ENCODE results near the genes LATS1, LRP11 and PPP1R14C.

DNA sequence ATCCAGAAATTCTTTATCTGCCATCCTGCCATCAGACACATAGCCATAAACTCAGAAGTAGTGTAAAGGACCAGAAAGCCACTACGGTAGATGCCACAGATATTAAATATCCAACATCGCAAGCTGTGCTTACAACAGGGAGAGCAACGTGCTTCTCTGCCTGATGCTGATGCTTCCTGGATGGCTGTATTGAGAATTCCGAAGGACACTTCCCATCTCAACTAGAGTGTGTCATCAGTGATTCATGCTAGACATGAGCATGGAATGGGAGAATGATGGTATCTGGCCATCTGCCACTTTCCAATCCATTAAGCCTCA is 265.1 kb downstream of the UST start:
- PRO-cap, result no peak
- RRBS, result no CpG with 5 or more reads among the region's 4 CpGs

GRCh38 chr6:149060270-149060699 is 257.2 kb upstream of the TAB2 start:
- PRO-cap, result no peak
- RRBS, result 12% methylated on average over 5 of the region's 16 CpGs

GRCh38 chr6:149318857-149319218 is 1.3 kb downstream of the TAB2 start:
- PRO-cap, result no peak
- RRBS, result no CpG with 5 or more reads among the region's 9 CpGs

- PRO-cap, result no peak
- RRBS, result no CpG with 5 or more reads among the region's 4 CpGs
Observed at GRCh38 chr6:149397397-149397960, 2.6 kb upstream of the SUMO4 start.

- PRO-cap, result bidirectional peak, plus-strand start at chr6:149718158, minus-strand start at chr6:149718098
- RRBS, result 2% methylated on average over 13 of the region's 53 CpGs
Observed at GRCh38 chr6:149717952-149718466, at the start of gene LATS1. Gene LATS1, minus strand, starts transcription at chr6:149718101.

GRCh38 chr6:149819548-149820340 is 44.4 kb downstream of the LRP11 start:
- PRO-cap, result no peak
- RRBS, result no CpG with 5 or more reads among the region's 5 CpGs

DNA sequence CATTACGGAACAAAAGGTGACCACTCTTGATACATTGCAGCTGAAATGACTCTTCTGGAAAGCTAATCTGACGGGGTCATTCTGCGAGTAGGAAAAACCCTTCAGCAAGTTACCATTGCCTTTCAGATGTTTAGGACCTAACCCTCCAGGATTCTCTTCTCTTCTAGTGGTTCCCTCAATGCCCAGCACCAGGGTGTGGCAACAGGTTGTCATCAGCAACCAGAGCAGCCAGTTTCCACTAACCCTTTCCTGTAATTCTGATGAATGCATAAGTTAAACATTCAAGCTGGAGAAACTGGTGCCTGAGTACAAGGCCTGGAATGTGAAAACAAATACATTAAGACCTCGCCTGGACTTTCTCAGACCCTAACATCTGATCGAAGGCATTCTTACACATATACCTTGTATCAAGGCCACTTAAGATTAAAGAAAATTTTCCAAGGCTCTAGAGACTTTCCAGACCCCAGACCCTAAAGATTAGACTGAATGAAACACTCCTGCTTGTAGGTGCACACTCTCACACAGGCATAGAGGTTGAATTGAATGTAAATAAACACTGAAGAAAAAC is 9.2 kb downstream of the LRP11 start:
- PRO-cap, result no peak
- RRBS, result no CpG with 5 or more reads among the region's 5 CpGs

DNA sequence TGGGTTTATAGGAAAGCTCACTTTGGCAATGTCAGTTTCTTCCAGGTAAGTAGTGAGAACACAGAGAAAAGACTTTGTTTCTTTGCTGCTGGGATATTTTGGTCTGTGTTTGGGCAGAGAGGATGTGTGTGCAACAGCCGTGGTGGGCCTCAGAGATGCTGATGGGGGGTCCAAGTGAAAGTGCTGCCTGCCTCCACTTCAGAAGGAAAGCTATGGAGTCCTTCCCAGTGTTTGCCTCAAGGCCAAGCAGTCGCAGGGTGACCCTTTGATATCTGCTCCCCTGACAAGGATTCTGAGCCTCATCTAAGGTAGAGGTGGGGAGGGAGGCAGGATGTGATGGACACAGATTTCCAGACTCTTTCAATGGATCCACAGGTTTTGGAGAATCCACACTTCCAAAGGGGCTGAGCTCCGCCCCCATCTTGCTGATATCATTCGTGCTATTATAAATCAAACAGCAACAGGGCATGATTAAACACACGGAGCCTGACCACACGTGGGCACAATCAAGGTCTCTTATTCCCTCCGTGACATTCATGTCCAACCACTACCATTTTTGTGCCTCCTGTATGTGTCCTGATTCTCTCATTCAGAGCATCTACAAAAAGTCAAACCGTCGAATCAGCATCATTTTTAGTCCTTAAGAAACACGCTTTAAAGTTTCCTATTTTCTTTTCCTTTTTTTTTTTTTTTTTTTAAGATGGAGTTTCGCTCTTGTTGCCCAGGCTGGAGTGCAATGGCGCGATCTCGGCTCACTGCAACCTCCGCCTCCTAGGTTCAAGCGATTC is 2.1 kb downstream of the LRP11 start:
- PRO-cap, result no peak
- RRBS, result no CpG with 5 or more reads among the region's 16 CpGs

DNA sequence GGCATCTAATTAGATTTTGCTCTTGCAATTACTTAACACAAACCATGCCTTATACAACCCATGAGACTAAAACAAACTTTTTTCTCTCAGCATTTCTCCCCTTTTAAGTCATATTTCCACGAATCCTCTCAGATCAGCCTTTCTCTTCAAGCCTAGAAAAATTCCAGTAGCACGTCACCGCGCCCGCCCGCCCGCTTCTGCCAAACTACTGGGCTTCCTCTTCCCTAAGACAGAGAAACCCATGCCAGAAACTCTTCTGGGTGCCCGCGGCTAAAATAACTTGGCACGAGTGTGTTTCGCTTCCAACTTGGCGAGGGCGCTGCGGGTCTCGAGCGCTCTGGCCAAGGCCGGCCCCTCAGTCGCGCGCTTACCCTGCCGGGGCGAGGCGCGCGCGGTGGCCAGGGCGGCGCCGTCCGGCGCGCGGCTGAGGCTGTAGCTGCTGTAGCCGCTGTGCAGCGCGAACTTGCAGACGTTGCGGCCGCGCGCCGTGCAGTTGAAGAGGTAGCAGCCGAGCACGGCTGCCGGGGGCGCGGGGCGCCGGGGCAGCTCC is 1.0 kb downstream of the LRP11 start:
- PRO-cap, result bidirectional peak, plus-strand start at position 468 of the sequence, minus-strand start at position 199 of the sequence
- RRBS, result 2% methylated on average over 18 of the region's 49 CpGs

- PRO-cap, result bidirectional peak, plus-strand start at chr6:149863756, minus-strand start at chr6:149863694; bidirectional peak, plus-strand start at chr6:149864453, minus-strand start at chr6:149864350
- RRBS, result under 1% methylated on average over 28 of the region's 125 CpGs
Observed at GRCh38 chr6:149863587-149864562, at the start of gene LRP11. Gene LRP11, minus strand, starts transcription at chr6:149864359.

GRCh38 chr6:149883895-149884639 is 13.8 kb downstream of the RAET1E start:
- PRO-cap, result no peak
- RRBS, result no CpG with 5 or more reads among the region's 15 CpGs

DNA sequence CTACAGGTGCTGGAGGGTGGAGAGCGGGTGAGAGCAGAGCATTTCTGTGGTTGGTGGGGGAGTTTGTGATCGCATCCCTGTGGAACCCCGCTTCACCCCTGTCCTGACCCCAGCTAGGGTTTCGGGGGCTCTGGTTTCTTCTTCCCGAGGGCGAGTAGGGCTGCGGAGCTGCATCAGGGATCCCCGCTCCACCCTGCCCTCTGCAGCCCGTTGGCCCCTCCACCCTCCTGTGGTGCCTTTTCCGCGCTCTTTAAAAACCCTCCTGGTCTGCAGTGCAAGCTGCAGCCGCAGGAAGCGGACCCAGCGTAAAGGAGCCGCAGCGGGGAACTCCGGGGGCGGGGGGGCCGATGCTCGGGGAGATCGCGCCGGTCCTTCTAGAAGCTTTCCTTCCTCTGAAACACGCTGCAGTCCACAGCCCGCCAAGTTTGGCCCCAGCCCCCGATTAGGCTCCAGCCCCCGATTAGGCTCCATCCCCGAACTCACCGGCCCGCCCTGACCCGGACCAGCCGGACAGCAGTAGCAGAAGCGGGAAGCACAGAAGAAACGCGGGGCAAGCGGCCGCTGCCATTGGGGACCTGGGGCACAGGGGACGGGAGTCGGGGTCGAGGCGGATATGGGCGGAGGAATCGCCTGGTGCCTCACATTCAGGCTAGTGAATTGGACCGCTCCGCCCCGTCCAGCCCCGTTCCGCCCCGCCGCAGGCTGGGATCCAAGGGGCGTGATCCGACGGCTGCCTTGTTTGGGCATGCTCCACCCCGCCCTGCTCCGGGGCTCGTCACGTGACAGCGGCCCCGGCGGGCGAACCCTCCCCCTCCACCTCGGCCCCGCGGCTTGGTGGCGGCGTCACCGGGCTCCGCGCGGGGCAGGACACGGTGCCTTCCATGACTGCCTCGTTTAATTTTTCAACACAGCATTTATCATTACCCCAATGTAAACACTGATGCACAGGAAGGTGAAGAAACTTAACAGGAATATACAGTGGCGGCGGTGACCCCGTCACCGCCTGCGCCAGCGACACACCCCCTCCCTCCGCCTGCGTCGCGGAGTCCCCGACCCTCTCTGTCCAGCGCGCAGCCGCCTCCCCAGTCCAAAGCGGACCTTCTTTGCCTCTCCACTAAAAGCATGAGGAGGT is 20.4 kb downstream of the RAET1L start:
- PRO-cap, result unidirectional peak, plus-strand start at position 282 of the sequence; unidirectional peak, plus-strand start at position 829 of the sequence
- RRBS, result 3% methylated on average over 19 of the region's 87 CpGs

DNA sequence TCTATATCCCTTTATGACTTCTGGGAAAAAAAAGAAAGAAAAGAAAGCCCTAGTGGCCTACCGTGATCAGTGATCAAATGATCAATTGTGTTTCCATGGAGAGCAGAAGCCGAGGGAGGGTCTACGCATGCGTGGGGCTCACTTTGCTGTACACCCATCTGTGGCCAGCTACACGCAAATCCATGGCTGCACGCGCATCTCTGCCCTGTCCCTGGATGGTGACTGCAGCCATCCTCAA is 695 bp upstream of the ULBP3 start:
- PRO-cap, result no peak
- RRBS, result no CpG with 5 or more reads among the region's 7 CpGs

- PRO-cap, result bidirectional peak, plus-strand start at chr6:150143044, minus-strand start at chr6:150142937
- RRBS, result 2% methylated on average over 48 of the region's 91 CpGs
Observed at GRCh38 chr6:150142738-150143506, at the start of gene PPP1R14C. Gene PPP1R14C, plus strand, starts transcription at chr6:150143044.

DNA sequence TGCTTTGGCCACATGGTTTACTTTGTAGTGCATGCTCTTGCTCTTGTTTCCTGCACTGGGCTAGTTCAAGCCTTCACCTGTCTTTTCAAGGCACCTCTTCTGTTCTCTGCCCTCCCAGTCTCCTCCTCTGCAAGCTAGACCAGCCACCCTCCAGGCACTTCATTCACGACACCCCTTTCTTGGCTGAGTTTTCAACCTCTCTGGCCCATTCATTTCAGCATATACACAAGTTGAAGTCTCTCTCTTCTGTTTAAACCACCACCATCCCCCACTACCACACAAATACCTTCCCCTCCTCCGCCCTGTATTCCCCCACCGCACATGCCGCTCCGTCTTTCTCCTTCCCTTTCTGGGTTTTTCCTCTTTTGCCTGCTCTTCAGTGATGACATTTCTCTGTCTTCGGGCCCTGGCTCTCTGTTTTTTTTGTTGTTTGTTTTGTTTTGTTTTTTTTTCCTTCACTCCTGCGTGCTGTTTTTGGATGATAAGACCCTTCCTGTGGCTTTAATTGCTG is 7.8 kb downstream of the PPP1R14C start:
- PRO-cap, result no peak
- RRBS, result no CpG with 5 or more reads among the region's 7 CpGs

GRCh38 chr6:150151117-150151520 is 8.3 kb downstream of the PPP1R14C start:
- PRO-cap, result no peak
- RRBS, result no CpG with 5 or more reads among the region's 5 CpGs

DNA sequence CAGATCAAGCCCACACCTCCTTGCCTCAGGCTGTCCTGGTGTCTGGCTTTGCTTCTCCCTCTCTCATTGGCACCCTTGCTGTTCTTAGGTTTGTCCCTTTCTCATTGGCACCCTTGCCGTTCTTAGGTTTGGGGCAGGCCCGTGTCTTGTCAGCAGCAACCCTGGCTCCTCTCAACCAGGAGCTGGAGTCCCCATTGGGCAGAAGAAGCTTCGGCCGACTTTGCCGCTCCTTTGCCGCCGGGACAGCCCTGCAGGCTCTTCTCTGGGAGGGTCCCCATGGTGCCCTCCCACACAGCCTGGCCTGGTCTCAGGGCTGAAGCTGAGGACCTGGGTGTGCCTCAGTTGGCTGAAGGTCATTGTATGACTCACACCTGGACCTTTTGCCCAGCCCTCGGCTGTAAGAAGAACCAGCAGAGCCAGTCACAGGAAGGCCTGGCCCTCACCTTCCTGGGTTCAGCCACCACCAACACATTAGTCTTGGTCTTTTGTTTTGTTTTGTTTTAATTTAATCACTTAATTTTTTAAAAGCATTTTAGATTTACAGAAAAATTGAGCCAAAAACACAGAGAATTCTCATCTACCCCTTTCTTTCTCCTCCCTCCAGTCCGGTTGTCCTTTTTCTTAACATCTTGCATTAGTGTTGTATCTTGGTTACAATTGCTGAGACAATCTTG is 59.6 kb downstream of the PPP1R14C start:
- PRO-cap, result no peak
- RRBS, result no CpG with 5 or more reads among the region's 9 CpGs

GRCh38 chr6:150369395-150369870 is 621 bp downstream of the IYD start:
- PRO-cap, result no peak
- RRBS, result no CpG with 5 or more reads among the region's 2 CpGs

DNA sequence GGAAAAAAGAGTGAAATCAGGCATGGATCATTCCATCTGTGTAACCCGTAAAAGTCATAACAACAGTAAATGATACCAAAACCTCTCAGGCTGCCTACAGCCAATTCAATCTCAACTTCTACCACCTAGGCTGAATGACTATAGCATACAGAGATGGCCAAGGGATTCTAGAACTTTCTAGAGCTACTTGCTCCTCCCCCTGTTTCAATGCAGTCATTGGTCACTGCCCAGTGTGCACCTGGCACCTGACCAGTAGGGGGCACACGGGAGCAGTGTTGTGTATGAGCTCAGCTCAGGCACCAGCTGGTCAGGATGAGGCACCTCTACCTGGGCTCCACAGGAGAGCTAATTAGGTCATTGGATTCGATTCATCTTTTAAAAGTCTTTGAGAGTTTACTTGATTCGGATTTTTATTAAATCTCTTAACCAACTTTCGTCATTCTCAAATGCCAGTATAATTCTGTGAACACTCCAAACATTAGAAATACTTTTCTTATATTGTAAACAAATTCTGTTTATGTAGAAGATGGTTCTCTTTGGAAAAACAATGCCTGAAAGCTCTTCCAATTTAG is 86.2 kb downstream of the PLEKHG1 start:
- PRO-cap, result no peak
- RRBS, result no CpG with 5 or more reads among the region's 5 CpGs

GRCh38 chr6:150733596-150734309 is 131.7 kb upstream of the MTHFD1L start:
- PRO-cap, result no peak
- RRBS, result no CpG with 5 or more reads among the region's 30 CpGs

All from kidney (tissue), 2 donors.